Measurements from ENCODE around the genes MMS22L and COQ3.

GRCh38 chr6:89231107-89231422 is 13.9 kb upstream of the GABRR1 start:
- PRO-cap: no peak
- RAMPAGE, long total RNA, 3 experiments: no peak in any of the 3 experiments

DNA sequence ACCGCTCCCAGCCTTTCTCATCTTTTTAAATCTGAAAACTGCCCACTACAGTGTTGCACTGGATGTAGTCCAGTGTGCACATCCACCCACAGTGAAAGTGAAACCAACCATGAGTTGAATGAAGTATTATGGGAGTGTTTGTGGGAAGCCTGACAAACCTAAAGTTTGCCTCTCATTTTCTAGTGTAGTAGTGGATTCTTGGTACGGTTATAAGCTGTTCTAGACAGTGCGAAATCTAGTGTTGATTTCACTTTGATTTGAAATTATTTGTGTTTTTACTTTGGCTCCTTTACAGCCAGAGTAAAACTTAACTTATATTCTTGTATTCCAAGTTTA is 41.7 kb downstream of the ANKRD6 start:
- PRO-cap: no peak
- RAMPAGE, long total RNA, 3 experiments: no peak in any of the 3 experiments

- PRO-cap: no peak
- RAMPAGE, long total RNA, 3 experiments: no peak in any of the 3 experiments
Observed at GRCh38 chr6:89483042-89483742, 50.2 kb downstream of the ANKRD6 start.

GRCh38 chr6:89566695-89567487 is 71.7 kb downstream of the LYRM2 start:
- PRO-cap: no peak
- RAMPAGE, long total RNA, 3 experiments: no peak in any of the 3 experiments

DNA sequence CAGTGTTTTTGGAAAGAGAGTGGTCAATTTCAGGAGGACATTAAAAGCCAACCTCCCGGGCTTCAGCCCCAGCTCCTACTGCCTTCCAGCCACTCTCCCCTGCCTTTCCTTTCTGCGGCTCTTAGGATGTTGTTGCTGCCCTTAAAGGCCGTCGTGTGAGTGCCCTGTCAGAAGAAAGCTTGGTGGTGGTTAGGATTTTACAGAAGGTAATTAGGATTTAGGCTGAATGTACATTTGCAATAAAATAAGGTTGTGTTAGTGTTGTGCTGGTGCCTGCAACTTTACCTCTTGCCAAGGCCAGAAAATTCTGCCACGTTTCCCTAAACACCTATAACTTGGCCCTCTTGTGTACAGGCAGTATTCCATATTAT is 873 bp upstream of the BACH2 start:
- PRO-cap: unidirectional peak, minus-strand start at position 80 of the sequence
- RAMPAGE, long total RNA, 3 experiments: no peak in any of the 3 experiments

DNA sequence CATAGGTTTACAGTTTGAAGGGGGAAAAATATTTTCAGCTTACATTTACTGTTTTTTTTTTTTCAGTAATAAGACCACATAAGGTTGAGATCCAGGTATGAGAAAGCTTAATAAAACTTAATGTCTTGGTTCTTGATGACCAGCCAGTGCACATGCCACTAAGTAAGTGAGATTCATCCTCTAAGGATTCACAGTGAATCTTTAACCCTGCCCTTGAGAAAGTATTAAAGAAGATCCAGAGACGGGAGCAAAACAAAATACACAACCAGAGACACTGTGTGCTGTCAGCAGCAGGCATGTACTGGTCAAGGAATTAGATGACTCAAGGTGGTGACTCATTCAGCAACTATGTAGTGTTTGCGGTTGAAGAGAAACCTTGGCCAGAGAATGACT is 72.2 kb upstream of the BACH2 start:
- PRO-cap: no peak
- RAMPAGE, long total RNA, 3 experiments: no peak in any of the 3 experiments

DNA sequence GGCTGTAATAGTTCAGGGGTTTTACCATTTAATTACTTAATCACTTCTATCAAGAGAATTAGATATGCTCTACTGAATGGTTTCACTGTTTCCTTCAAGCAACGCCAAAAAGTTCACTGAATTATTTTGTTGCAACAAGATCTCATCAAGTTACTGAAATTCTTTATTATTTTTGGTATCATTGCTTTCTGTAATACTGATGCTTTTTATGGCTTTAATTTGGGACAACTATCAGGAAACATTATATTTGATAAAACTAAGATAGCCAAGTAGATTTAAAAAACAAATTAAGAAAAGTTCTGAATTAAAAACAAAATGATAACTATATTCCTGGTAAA is 1122.8 kb downstream of the EPHA7 start:
- PRO-cap: no peak
- RAMPAGE, long total RNA, 3 experiments: no peak in any of the 3 experiments

DNA sequence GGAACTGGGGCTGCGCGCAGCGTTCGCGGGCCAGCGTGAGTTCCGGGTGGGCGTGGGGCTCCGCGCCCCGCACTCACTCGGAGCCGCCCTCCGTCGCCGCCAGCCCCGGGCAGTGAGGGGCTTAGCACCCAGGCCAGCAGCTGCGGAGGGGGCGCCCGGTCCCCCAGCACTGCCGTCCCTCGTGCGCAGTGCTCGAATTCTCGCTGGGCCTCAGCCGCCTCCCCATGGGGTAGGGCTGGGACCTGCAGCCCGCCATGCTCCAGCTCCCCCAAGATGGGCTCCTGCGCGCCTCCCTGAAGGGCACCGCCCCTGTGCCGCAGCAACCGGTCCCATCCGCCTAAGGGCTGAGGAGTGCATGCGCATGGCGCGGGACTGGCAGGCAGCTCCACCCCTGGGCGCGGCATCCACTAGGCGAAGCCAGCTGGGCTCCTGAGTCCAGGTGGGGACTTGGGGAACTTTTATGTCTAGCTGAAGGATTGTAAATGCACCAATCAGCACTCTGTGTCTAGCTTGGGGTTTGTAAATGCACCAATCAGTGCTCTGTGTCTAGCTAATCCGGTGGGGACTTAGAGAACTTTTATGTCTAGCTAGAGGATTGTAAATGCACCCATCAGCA is 695.7 kb downstream of the EPHA7 start:
- PRO-cap: no peak
- RAMPAGE, long total RNA, 3 experiments: no peak in any of the 3 experiments

- PRO-cap: no peak
- RAMPAGE, long total RNA, 3 experiments: no peak in any of the 3 experiments
Observed at GRCh38 chr6:95576316-95576638, 1.1 kb upstream of the MANEA start.

DNA sequence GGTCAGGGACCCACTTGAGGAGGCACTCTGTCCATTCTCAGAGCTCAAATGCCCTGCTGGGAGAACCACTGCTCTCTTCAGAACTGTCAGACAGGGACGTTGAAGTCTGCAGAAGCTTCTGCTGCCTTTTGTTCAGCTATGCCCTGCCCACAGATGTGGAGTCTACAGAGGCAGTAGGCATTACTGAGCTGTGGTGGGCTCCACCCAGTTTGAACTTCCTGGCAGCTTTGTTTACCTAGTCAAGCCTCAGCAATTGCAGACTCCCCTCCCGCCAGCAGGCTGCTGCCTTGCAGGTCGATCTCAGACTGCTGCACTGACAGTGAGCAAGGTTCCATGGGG is 21.9 kb upstream of the UFL1 start:
- PRO-cap: no peak
- RAMPAGE, long total RNA, 3 experiments: no peak in any of the 3 experiments

GRCh38 chr6:96851843-96852252 is 14.6 kb upstream of the GPR63 start:
- PRO-cap: no peak
- RAMPAGE, long total RNA, 3 experiments: no peak in any of the 3 experiments

GRCh38 chr6:97104537-97104840 is 178.5 kb downstream of the MMS22L start:
- PRO-cap: no peak
- RAMPAGE, long total RNA, 3 experiments: no peak in any of the 3 experiments

GRCh38 chr6:97282777-97283844 is at the start of gene MMS22L:
MMS22L (minus strand) TSS chr6:97283216.
- PRO-cap: bidirectional peak, plus-strand start at chr6:97283404, minus-strand start at chr6:97283210
- RAMPAGE, long total RNA, 3 experiments: start-site peak on the minus strand in 3 of 3 experiments, at chr6:97283203-97283249 at its widest, 32 to 56 reads per replicate

GRCh38 chr6:98416356-98416720 is 418.0 kb upstream of the POU3F2 start:
- PRO-cap: no peak
- RAMPAGE, long total RNA, 3 experiments: no peak in any of the 3 experiments

DNA sequence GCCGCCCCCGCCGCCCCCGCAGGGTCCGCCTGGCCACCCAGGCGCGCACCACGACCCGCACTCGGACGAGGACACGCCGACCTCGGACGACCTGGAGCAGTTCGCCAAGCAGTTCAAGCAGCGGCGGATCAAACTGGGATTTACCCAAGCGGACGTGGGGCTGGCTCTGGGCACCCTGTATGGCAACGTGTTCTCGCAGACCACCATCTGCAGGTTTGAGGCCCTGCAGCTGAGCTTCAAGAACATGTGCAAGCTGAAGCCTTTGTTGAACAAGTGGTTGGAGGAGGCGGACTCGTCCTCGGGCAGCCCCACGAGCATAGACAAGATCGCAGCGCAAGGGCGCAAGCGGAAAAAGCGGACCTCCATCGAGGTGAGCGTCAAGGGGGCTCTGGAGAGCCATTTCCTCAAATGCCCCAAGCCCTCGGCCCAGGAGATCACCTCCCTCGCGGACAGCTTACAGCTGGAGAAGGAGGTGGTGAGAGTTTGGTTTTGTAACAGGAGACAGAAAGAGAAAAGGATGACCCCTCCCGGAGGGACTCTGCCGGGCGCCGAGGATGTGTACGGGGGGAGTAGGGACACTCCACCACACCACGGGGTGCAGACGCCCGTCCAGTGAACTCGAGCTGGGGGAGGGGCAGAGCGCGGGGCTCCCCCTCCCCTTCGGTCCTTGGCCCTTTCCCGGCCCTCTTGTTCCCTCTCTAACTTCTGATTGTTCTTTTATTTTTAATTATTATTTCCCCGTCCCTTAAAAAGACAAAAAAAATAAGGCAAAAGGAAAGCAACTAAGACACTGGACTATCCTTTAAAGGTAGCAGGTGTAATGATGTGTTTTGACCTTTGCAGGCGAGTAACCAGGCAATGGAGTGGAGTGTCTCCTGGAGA is 1.5 kb downstream of the POU3F2 start:
- PRO-cap: no peak
- RAMPAGE, long total RNA, 3 experiments: no peak in any of the 3 experiments

- PRO-cap: no peak
- RAMPAGE, long total RNA, 3 experiments: no peak in any of the 3 experiments
Observed at GRCh38 chr6:98922943-98923847, 24.6 kb downstream of the FBXL4 start.

- PRO-cap: no peak
- RAMPAGE, long total RNA, 3 experiments: no peak in any of the 3 experiments
Observed at GRCh38 chr6:99347247-99347805, 2.1 kb downstream of the FAXC start.

DNA sequence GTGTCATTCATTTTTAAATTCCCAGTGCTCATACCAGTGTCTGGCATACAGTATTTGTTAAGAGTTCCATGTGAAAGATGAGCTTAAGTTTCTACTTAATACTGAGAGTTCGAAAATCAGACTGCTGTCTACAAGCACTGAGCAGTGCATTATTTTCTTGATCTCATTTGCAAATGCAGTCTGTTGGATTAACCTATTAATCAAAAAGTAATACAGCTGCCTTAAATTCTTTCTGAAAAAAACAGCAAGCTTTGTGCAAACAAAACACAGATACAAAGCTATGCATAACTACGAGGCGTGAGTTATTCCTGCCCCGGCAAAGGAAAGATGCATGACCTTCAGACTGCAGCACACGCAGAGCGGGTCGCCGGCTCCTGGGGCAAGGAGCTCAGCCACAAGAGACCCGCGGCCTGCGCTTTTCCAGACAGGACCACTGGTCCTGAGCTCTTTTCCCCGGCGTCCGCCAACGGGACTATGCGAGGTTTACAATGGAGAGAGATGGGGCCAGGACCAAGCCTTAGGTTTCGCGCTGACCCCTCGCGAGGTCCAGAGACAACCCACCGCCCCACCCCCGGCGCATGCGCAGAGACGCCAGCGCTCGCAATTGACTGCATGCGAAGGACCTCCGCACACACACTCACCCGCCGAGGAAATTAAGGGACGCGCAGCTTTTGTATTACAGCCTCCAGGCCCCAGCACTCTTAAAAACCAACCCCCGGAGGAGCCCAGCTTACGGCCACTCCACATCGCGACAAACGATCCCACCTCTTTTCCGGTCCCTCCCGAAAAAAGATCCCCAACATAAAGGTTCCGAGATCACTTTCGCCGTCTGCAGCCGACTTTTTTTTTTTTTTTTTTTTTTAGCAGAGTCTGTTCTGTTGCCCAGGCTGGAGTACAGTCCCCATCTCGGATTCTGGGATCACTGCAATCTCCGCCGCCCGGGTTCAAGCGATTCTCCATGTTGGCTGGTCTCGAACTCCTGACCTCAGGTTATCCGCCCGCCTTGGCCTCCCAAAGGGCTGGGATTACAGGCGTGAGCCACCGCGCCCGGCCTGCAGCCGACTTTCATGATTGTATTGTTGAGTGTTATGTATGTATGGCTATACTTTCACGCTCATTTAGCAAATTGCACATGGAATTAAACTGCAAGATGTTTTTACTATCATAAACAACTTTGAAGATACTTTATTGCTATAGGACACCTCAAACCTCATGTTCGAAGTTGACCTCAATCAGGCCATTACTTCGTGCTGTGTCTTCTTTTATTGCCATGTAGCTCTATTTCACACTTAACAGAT is at the start of gene COQ3:
COQ3 (minus strand) TSS at position 763 of the 1,298 bp plus-strand sequence.
- PRO-cap: unidirectional peak, plus-strand start at position 603 of the sequence; unidirectional peak, minus-strand start at position 763 of the sequence
- RAMPAGE, long total RNA, 3 experiments: start-site peak on the minus strand in 3 of 3 experiments, centred at positions 743 to 762 of the sequence, 21 to 40 reads per replicate

DNA sequence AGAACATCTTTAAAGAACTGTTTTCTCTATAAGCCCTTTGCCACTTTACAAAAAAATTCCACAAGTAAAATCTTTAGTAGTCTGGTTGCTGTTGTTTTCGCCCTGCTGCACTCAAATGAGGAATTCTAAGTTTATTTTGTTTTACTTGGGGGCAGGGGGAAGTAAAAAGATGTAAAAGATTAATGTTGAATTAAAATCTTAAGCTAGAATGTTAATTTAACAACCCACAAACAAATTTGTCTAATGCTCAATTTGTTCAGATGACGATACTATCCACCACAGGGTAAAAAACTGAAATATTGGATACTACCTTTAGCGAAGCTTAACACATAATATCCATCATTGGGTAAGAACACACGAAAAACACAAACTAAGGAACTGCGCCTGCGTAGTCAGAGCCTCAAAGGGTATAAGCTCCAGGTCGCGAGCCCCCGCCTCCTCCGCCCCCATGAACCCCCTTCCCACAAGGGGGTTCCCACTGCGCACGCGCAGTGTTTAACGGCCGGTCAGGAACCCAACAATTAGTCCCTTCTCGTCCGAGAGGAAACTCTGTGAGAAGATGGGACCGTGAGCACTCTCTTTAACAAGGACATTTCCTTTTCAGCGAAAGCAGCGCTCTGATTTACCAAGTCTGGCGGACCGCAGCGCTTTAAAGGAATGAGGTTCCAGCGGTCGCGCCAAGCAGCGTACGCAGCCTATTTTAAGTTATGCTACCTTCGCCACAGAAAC is 515 bp downstream of the PNISR start:
- PRO-cap: unidirectional peak, plus-strand start at position 494 of the sequence; unidirectional peak, plus-strand start at position 545 of the sequence
- RAMPAGE, long total RNA, 3 experiments: start-site peak on the plus strand in 1 of 3 experiments, centred at position 513 of the sequence, 14 reads per replicate

- PRO-cap: no peak
- RAMPAGE, long total RNA, 3 experiments: no peak in any of the 3 experiments
Observed at GRCh38 chr6:100847981-100848888, 32.9 kb downstream of the ASCC3 start.

Measured in subcutaneous adipose tissue (tissue), 3 donors.